Type B pancreatic cell (in vitro differentiated cells): ENCODE measurements around a stretch of chr17.

GRCh38 chr17:80263786-80264439 lies 3.3 kb downstream of the RNF213 start:
- PRO-cap = no peak

GRCh38 chr17:80272871-80273607 lies 12.4 kb downstream of the RNF213 start:
- PRO-cap = no peak

- PRO-cap = no peak
Measured at GRCh38 chr17:80383516-80384451, 31.2 kb upstream of the ENDOV start.

DNA sequence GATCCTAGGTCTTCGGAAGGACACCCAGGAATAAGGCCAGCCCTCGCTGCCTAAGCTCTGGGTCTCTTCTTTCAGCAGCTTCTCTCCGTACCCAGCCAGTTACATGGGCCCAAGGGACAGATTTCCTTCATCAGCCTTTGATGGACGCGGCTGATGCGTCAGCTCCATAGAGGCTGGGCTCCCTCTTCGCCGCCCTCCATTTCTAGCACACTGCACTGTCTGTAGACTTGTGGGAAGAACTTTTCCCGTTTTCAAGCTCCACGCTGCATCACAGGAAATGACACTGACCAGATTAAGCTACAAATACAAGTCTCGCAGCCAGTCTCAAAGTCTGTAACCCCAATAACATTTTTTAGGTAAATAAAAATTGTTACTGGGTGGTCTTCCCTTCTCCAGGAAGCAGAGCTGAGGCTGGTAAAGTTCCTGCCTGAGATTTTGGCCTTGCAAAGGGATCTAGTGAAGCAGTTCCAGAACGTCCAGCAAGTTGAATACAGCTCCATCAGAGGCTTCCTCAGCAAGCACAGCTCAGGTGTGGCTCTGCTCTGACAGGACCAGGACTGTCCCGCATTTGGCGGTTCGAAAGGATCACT lies 30.2 kb upstream of the ENDOV start:
- PRO-cap = no peak

DNA sequence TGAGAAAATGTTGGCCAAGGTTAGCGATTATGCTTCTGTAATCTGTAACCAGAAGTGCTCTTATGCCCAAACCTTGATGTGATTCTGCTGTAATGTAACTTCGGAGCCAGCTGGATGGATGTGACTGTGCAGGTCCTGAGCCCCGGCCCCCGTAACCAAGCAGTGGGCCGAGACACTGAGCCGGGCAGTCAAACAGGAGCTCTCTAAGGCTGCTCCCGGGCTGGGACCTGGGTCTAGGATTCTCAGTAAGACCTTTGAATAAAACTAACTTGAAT lies 22.8 kb downstream of the ENDOV start:
- PRO-cap = no peak

GRCh38 chr17:80453843-80454285 lies 22.5 kb downstream of the NPTX1 start:
- PRO-cap = no peak

- PRO-cap = no peak
Measured at GRCh38 chr17:80824548-80824898, 167.1 kb upstream of the CHMP6 start.

DNA sequence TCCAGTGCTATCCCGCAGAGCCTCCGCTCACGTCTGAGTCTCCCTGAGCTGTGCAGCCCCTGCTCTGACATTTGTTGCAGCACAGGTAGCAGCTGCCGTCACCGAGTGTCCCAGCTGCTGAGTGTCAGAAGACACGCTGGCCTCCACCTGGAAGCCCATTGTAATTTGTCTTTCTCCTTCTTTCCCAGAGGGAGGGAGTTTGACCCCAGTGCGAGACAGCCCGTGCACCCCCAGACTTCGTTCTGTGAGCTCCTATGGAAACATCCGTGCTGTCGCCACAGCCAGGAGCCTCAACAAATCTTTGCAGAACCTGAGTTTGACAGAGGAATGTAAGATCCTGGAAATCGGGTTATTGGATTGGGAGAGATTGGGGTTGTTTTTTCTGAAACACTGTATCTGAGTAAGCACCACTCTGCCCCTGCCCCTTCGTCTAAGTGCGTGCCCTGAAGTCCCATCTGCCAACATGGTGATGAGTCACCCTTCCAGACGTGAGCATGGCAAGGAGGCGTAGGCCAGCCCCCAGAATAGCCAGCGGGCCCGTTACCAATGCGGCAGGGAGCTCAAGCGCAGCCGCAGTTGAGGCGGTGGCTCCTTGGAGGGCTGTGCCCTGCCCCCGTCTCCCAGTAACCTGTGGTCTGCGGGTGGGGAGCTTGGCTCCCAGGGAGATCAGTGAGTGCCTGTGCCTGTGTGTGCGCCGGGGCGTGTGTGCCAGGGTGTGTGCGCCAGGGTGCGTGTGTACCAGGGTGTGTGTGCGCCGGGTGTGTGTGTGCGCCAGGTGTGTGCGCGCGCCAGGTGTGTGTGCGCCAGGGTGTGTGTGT lies 98.9 kb upstream of the CHMP6 start:
- PRO-cap = no peak

DNA sequence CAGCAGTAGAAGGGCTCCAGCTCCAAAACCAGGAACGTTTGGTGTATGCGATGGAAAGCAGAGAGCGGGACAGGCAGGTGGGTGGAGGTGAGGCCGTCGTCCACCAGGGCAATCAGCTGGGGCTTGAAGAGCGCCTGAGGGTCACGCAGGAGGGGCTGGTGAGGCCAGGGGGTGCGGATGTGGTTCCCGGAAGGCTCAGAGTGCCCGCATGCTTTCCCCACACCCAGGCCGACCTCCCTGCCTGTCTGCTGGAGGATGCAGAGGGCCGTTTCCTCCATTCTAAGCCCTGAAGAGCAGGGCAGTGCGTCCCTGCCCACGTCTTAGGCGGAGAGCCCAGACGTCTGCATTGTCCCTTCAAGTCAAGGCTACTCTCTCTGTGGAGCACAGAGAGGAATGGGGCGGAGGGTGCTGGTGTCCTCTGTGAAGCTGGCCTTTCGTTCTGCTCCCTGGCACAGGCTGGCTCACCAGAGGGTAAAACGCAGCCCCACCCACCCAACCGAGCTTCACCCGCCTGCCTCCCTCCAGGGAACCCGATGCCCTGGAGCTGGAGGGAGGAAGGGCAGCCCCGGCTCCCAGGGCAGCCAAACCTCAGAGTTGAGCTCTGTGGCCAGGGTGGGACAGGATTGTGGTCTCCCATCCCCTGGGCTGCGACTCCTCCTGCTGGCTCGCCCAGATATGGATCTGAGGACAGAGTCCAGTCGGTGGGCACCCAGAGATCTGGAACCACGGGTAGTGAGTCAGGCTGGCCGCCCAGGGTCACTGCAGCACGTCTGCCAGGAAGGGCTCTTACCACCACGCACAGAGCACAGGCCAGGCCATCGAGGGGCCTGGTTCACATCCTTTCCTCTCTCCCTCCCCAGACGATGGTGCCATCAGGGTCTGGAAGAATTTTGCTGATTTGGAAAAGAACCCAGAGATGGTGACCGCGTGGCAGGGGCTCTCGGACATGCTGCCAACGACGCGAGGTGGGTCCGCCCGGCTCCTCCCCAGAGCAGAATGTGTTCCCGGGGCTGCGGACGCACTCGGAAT lies 42.7 kb upstream of the CHMP6 start:
- PRO-cap = no peak

DNA sequence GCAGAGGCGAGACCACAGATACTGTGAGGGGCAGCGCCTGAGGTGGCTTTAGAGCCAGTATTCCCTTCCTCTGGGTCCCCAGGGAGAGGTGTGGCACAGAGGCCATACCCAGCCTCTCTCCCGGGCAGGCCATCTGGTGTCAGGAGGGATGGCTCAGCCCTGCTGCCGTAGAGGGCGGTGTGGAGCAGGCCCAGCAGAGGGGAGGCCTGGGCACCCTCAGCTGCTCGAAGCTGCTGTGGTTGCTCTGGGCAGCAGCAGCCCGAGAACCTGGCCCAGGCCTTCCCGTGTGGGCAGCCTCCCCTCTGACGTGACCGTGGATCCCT lies 32.8 kb upstream of the CHMP6 start:
- PRO-cap = no peak

- PRO-cap = no peak
Measured at GRCh38 chr17:80959235-80960182, 32.1 kb upstream of the CHMP6 start.

GRCh38 chr17:81017875-81018854 lies 16.8 kb upstream of the BAIAP2 start:
- PRO-cap = no peak

DNA sequence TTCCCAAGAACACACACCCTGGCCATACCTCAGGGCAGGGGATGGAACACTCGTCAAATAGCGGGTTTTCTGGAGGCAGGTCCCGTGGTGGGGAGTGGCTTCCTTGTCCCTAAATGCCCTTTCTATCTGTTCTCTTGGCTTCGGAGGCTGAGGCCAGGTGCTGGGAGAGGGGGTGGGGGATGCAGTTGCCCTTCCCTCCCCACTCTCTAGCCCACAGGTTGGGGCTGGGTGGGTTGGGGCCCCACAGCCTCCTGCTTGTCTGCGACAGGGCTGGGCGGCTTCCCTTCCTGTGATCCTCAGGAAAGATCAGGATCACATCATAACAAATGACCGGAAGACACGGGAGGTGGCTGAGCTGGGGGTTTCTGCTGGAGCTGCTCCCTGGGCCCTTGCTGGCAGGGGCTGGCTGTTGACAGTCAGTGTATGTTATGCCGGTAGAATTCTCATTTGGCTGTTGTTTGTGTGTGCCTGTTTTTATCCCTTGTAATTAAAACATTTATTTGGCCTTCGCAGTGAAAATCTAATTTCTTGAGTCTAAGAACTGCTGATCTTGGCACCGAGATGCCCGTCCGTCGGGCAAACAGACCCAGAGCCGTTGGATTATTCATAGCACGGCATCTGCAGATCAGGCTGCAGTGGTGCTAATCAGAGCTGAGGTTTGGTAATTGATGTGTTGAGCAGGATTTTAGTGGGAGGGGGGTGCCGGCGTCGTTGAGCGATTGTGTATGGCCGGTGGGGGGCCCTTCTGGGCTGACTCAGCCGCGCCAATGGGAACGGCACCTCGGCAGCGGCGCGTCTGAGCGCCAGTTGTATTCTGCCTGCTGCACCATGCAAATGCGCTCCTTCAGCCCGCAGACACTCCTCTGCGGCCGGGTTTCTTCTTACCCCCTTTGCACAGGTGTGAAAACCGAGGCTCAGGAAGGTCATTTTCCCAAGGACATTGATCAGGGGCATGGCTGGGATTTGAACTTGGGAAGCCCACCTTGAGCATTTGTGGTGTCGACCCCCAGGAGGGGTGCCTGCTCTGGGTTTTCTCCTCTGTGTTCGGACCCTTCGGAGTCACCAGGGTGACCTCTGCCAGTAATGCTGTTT lies 18.0 kb downstream of the BAIAP2 start:
- PRO-cap = no peak

DNA sequence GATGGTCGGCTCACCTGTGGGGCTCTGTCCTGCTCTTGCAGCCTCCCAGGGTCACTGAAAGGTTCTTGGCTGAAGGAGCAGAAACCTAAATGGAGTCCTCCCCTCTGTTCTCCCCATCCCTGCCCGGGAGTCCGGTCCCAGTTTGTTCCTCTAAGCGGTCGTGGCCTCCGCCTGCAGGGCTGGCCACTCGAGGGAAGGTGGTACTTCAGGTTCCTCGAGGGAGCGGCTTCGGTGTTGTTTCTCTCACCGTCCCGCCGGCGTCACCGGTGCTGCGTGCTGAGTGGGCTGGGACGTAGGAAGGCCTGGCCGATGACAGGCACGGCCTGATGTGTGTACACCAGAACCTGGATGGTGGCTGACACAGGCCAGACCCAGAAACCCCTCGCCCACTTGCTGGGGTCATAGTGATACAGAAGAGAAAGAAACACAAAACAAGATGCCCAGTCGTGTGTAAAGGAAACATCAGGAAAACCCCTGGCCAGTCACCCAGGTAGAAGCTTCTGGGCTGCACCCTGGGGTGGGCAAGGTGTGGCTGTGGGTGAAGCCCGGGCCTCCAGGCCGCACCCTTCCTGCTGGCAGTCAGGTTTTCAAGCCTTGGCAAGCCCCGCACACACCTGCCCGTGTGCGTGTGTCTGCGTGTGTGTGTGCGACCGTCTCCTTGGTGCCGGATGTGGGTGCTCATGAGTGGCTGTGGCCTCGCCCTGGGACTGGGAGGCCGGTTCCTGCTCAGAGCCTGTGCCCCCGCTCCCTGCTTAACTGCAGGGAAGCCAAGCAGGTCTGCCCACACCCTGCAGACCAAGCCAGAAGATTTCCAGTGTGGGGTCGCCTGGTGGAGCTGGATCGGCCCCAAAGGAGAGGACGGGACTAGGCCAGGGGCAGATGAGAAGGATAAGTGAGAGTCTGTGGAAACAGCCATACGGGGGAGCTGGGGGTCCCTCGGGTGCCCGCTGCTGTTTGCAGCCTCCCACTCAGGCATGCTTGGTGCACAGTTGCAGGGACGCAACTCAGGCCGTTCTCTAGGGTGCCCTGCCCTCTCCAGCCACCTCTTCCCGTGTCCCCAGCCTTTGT lies 52.1 kb downstream of the BAIAP2 start:
- PRO-cap = no peak

DNA sequence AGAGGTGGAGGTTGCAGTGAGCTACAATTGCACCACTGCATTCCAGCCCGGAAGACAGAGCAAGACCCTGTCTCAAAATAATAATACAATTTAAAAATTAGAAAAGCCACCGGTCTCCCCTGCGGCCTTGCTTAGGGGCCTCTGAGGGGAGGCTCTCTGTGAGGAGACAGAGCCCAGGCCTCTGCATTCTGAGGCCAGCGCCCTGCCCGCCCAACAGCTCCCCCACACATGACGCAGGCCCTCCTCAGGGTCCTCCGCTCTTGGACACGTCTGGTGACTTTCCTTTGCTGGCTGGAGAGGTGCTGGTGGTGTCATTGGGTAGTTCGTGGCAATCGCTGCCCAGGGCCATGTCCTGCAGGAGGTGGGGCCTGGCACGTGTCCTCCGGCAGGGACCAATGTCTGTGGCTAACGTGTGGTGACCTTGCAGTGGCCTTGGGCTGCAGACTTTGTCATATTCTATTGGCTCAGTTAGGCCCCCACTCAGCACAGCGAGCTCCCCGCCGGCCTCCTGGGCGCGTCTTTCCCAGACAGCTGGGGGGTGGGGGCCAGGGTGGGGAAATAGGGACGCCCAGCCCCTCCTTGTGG lies 52.2 kb upstream of the PVALEF start:
- PRO-cap = no peak

- PRO-cap = no peak
Measured at GRCh38 chr17:81120136-81120778, 45.0 kb upstream of the PVALEF start.

GRCh38 chr17:81160004-81160799 lies 5.1 kb upstream of the PVALEF start:
- PRO-cap = no peak

- PRO-cap = no peak
Measured at GRCh38 chr17:81303920-81304397, 8.9 kb upstream of the SLC38A10 start.

DNA sequence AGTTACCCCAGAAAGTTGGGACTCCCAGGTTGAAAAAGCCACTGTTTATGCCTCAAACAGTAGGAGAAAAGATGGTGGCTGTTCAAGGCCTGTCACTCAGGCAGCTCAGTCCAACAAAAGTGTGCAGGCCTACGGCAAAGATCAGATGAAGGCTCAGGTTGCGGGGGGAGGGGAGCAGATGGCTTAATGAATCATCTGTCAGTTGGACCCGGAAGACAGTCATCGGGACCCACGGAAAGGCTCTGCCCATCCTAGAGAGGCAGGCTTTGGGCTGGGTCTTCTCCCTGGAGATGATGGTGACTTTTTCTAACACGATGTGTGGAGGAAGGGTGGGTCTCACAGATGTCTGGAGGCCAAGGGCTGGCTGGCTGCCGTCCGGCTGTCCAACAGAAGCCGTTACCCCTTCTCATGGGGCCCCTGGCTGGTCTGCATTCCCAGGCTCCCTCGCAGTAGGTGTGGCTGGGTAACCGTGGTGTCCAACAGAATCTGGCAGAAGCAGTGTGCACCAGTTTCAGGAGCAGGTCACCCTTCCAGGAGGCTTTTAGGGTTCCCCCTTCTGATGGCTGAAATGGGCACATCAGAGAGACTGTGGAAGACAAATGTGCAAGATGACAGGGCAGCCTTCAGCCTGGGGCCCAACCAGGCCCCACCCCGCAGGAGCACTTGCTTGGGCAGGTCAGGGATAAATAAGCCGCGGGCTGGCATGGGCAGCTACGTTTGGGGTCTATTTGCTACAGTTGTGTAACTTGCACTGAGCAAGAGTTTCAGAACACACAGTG lies 45.2 kb upstream of the BAHCC1 start:
- PRO-cap = no peak

GRCh38 chr17:81389526-81390745 lies 5.3 kb upstream of the BAHCC1 start:
- PRO-cap = unidirectional peak, minus-strand start at chr17:81390450